Cardiac ventricle fibroblast (primary cell): ENCODE results near the genes NR2F6, MRPL34, GTPBP3 and PLVAP.

DNA sequence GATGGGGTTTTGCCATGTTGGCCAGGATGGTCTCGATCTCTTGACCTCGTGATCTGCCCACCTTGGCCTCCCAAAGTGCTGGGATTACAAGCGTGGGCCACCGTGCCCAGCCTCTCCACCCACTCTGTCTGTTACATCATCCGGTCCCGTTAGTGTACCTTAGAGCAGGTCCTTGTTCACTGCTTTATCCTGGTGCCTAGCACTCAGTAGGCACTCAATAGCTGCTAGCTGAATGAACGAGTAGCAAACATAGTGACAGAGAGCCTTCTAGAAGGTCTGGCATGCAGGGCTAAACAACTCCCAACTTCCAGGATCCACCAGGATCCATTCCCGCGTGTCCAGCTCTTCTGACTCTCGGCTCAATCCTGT is 3.0 kb downstream of the SLC35E1 start:
- RAMPAGE, long total RNA, result no peak

GRCh38 chr19:16572794-16573728 is 846 bp upstream of the SLC35E1 start:
- RAMPAGE, long total RNA, result no peak

DNA sequence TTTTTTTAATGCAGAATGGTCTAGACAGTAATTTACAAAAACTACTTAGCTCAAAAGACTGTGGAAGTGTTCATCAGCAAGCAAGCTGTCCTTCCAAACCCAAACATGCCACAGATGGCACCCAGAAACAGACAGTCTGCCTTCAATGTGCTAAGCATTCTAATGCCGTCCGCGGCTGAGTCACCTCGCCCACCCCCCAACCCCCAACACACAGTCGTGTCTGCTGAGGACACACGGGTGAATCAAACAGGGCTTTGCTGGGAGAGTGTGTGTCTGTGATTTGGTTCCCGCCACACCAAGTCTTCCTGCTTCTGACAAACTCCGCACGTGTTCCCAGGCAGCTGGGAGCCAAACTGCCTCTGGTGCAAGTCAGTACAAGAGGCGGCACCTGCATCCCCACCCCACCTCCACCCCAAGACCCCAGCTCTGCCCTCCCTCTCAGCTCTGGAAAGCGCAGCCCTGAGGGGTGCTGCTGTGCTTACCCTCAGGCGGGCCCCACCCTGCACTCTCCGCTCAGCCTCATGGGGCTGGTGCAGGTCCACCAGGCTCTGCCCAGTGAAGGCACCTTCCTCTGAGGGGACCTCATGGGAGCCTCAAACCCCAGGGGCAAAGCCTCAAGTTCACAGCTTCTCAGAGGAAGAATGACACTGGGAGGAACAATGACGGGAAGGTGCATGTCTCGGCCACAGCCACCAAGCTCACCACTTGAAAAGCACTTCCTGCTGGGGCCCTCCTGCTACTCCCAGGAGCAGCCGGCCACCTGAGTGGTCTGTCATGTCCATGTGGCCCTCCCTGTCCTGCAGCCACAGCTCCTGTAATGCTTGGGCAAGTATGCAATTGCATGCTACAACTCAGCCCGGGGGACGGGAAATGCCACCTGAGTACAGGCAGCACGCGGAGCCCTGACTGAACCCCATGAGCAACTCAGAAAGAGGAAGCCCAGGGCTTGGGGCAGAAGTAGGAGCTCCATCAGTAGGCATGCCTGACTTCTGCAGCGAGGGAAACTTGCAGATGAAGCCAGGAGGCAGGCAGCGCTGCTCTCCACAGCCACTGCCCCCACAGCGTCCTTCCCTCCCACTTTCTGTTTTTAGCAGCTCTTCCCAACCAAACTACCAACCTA is 15.1 kb upstream of the SLC35E1 start:
- RAMPAGE, long total RNA, result no peak

DNA sequence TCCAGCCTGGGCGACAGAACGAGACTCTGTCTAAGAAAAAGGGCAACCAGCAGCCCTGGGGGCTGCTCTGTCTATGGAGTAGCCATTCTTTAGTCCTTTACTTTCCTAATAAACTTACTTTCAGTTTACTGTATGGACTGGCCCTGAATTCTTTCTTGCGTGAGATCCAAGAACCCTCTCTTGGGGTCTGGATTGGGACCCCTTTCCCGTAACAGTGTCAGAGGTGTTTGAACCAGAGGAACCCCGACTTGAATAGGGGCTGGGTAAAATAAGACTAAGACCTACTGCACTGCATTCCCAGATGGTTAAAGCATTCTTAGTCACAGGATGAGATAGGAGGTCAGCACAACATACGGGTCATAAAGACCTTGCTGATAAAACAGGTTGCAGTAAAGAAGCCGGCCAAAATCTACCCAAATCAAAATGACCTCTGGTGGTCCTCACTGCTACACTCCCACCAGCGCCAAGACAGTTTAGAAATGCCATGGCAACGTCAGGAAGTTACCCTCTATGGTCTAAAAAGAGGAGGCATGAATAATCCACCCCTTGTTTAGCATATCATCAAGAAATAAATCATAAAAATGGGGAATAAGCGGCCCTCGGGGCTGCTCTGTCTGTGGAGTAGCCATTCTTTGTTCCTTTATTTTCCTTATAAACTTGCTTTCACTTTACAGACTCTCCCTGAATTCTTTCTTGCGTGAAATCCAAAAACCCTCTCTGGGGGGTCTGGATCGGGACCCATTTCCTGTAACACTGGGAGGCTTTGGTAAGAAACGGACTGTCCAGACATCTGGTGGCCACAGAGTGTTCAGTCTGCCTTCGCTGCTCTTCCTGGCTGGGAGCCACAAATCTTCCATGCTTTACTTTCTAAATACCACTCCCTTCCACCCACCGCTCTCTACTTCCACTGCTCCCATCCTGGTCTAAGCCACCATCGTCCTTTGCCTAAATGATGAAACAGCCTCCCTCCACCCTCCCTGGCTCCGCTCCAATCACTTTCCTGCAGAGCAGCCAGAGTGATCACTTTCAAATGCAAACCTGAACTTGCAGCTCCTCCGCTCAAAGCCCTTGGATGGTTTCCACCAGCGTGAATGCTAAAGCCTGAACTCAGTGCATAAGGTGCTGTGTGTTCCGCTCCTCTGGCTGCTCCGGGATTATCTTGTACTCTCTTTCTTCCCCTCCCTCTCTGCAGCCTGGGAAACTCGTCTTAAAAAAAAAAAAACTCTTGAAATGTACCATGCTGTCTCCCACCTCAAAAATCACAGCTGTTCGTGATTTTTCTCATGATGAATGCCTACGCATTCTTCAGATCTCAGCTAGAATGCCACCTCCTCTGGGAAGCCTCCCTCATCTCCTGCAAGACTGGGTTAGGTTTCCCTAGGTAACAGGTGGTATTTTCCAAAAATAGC is 4.2 kb upstream of the SIN3B start:
- RAMPAGE, long total RNA, result no peak

- RAMPAGE, long total RNA, result no peak
These were observed 5.4 kb downstream of the F2RL3 start for GRCh38 chr19:16894159-16894582.

DNA sequence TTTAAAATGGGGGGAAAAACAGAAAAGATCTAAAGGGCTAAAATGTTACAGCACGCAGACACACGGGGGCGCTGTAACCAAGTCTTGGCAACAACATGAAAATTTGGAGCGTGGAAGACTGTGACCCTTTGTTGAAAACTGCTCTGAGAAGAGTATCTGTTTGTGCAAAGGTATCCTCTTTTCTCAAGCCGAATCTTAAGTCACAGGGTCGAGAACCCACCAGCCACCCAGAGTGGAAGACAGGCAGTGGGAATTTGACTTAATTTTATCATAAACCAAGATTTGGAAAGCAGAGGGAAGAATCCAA is 7.7 kb downstream of the HAUS8 start:
- RAMPAGE, long total RNA, result no peak

GRCh38 chr19:17097477-17098123 is 22.0 kb downstream of the MYO9B start:
- RAMPAGE, long total RNA, result no peak

DNA sequence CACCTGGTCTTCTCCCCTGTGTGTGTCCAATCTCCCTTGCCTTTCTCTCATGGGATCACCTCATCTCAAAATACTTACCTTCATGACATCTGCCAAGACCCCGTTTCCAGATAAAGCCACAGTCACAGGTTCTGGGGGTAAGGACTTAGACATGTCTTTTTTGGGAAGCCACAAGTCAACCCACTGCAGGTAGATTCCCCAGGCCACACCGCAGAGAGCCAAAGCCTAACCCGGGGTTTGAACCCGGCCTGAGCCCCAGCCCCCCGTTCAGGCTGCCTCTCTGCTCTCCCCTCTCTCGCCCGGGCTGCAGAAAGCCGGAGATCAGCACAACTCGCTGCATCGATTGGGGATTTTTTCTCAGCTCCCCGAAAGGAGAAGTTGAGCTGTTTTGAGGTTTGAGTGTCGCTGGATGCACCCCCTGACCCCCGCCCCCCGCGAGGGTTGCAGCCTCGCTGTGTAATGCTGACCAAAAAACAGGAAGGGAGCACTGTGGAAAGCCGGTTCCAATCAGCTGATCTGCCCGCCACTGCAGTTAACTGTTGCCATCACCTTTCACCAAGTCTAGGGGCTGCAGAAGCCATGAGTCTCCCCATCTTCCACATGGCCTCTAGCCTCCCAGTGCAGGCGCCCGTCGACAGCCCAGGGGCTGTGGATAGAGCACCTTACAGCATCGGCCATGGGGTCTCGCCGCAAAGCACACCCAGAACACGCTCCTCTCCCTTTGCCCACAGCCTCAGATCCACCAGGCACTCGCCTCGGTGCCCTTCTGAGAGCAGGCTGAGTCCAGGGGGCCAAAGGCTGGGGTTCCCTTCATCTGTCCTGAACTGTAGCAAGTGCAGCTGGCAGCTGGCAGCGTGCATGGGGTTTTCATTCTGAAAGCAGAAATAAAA is 34.4 kb downstream of the MYO9B start:
- RAMPAGE, long total RNA, result no peak

DNA sequence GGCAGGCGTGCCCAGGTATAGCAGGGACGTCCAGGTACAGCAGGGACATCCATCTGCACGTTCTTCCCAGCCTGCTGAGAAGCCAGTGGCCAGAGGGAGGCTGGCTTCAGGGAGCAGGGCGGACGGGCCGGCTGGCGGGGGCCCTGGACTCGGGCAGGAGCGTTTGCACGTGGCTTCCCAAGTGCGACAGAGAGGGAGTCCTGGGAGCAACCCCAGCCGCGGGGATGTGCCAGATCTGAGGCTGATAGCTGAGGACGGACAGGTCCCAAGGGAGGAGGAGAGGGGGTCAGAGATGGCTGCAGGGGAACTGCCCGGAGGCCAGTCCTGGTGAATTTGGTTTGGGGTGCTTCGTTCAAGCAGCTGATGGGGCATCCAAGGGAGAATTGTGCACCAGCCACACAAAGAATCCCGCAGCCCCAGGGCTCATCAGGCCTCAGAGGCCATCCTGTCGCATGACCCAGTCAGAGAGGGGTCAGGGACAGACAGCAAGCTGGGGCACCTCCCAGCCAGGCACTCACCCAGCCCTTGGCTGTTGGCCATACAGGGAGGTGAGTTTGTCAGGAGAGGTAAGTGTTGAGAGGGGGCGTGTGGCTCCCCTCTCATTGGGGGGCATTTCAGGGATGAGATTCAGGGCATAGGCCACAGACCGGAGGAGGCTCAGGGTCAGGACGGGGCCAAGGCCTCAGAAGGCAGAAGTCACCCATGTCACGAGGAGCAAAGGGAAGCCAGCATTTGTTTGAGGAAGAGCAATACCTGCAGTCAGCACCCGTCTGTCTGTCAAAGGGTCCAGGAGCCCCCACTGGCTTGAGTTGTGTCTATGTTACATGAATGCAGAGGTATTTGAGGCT is 37.0 kb downstream of the MYO9B start:
- RAMPAGE, long total RNA, result no peak

DNA sequence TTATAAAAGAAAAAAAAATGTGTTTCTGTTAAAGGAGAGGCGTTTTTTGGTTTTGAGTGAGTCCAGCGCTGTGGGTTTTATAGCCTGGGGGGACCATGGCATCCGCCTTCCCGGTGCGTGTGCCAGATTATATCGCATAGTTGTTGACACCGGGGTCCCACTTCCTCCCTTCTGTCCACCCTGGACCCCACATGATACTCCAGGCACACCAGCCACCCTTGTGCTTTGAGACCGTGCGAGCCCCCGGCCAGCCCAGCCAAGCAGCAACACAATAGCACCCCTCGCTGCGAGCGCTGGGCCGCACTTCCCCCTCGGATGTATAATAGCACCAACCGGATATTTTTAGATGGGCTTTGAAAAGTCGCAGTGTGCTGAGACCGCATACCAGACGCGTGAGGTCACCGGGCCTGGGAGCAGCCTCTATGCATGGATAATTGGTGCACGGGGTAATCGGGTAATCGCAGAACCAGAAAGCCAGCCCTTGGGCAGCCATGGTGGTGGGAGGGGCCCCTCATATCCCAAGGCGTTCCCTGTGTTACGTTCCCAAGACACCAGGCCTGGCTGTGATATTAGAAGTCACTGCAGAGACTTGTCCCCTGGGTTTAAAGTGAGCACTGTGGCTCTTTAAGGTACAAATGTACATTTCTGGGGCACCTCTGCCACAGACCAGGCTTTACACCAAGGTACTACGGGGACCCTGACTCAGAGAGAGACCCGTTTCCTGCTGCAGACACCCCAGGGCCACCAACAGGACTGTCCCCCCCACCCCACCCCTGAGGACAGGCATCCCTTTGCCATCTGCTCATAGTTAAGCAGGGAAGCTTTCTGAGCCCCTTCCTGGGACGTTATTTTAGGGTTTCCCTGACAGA is 59.9 kb downstream of the MYO9B start:
- RAMPAGE, long total RNA, result no peak

- RAMPAGE, long total RNA, result no peak
These were observed 20.5 kb upstream of the USE1 start for GRCh38 chr19:17194346-17195279.

DNA sequence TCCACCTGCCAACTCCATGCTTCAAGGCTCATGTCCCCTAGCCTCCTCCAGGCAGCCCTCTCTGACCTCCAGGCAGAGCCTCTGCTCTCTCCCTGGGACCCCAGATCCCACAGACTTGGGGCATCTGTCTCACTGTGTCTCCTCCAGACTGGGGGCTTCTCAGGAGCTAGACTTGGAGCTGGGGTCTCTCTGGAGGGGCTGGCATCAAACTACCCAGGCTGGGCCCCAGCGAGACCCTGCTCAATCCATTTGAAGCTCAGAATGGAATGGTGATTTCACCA is 2.6 kb downstream of the NR2F6 start:
- RAMPAGE, long total RNA, result no peak

DNA sequence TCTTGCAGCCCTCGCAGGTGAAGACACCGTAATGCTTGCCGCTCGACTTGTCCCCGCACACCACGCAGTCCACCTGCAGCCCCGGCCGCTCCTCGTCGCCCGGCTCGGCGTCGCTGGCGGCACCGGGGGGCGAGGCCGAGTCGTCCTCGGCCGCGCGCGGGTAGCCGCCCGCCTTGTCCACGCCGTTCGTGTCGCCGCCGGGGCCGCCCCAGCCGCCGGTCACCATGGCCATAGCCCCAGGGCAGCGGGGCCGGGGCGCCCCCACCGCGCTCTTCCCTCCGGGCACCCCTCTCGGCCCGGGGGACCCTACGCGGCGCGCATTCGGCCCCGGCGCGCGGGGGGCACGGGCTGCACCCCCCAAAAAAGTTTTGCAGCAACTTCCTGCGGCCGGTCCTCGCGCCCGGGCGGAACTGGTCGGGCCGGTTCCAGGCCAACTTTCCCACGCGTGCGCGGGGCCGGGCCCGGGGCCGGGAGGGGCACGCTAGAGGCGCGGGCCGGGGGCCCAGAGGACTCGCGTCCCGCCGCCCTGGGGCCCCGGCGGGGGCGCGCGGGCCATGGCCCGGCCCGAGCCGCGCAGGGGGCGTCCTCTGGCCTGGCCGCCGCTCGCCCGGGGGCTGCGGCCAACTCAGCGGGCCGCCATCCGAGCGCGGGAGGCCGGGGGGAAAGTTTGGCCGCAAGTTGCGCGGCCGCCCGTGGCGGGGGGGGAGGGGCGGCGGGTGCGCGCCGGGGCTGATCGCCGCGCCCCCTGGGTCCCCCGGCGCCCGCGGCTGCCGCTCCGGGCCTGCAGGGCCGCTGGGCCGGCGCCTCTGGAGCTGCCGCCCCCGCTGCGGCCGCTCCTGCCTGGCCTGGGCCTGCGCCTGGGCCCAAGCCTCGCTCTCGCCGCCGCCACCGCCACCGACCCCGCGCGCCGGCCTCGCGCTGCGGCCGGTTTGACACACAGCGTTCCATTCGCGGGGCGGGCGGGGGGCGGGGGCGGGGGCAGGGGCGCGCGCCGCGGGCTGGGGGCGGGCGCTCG is at the start of gene NR2F6:
Gene NR2F6 (minus strand): TSS at position 931 of the 1,015 bp plus-strand sequence.
- RAMPAGE, long total RNA, result no peak

GRCh38 chr19:17289509-17289918 is 7.8 kb downstream of the ANKLE1 start:
- RAMPAGE, long total RNA, result no peak

DNA sequence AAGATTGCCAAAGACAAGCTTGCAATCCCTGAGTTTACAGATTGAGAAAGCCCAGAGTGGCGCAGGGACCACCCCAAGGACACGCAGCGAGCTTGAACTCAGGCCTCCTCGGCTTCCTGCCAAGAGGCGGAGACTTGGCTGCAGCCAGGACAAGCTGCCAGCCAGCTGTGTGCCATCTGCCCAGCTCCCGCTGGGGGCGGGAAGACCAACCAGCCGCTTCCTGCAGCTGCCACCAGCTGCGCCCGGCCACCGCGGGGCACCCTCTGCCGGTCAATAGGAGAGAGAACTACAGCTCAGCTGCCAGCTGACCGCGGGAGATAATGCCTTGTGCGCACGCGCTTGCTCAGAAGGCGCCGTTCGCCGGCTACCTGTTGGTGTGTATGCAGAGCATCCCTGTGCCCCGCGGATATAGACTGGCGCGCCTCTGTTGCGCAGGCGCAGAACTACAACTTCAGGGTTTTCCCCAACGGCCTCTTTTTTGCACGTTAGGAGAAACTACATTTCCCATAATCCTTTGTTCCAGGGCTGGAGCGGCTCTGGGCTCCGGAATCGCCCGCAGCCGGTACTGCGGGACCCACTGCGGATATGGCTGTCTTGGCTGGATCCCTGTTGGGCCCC is at the start of gene MRPL34:
Gene MRPL34 (plus strand): TSS at position 565 of the 618 bp plus-strand sequence.
- RAMPAGE, long total RNA, result start-site peak on the plus strand centred at position 558 of the sequence, 50 bp wide, 512 and 74 reads in 2 replicates

GRCh38 chr19:17336998-17337725 is at the start of gene GTPBP3:
TSS of gene GTPBP3 (plus strand) at chr19:17337553.
- RAMPAGE, long total RNA, result no peak

- RAMPAGE, long total RNA, result no peak
These were observed at the start of gene PLVAP for GRCh38 chr19:17376971-17377887. TSS of gene PLVAP (minus strand) at chr19:17377342.

DNA sequence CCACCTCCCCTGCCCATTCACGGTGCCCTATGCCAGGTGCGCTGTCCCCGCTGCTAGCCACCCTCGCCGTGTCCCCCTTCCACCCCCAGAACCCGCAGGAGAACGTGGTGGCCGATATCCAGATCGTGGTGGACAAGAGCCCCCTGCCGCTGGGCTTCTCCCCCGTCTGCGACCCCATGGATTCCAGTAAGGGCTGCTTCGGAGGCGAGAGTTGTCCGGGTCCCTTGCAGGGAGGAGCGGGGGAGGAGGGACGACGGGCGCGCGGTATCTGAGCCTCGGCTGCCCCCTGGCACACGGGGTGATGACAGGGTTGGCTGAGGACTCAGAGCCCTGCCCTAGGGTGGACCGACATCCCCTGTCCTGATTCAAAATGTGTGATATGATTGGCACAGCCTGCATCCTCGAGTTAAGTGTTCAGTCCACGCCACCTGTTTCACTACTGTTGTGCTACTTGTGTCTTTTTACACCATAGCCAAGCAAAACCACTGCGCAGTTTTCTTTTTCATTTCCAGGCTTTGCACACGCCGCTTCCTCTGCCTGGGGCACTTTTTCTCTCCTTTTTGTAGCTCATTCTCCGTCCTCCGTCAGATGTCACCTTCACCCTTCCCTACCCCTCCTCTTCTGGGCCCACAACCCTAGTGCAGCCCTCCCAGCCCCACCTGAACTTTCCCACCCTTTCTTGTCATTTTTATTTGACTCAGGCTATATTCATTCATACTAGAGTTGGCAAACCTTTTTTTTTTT is 774 bp downstream of the MVB12A start:
- RAMPAGE, long total RNA, result no peak

GRCh38 chr19:17469889-17470283 is 438 bp upstream of the SLC27A1 start:
- RAMPAGE, long total RNA, result no peak

DNA sequence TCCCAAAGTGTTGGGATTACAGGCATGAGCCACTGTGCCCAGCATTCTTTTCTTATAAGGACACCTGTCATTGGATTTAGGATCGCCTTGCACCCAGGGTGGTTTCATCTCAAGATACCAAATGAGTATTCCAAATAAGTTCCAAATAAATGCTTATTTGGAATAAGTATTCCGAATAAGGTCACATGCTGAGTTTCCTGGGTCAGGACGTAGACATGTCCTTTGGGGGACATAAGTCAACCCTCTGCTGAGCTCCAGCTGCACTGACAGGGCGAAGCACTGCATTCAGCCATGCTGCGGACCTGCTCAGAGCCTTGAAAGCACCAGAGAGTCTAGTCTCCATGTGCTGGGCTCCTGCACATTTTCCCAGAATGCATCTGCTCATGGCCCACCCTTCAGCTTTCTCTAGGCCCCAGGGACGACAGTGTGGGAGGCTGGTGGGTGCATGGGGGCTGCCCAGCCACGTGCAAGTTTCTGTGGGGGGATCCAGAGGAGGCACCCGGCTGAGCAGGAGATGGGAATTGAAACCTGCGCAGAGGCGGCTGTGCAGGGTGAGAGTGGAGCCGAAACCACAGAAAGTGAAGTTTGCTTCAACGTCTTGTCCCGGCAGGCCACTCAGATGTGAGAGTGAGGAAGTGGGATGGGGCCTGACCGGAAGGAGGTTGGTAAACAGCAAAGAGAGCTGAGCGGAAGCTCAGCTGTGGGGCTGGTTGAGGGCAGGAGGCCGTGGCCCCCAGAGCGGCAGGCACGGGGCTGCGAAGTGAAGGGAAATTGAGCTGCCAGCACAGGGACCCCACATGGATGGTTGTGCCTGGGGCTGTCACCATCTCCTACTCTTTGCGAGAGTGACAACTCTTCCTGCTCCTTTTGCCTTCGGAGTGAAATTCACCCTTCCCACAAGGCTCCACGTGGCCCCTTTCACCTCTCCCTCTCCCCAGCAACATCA is 4.0 kb upstream of the NIBAN3 start:
- RAMPAGE, long total RNA, result no peak